Metastatic Pancreatic Carcinoma in the Ovary (tissue), 1 donor: Measurements from ENCODE around the gene TMPRSS9.

DNA sequence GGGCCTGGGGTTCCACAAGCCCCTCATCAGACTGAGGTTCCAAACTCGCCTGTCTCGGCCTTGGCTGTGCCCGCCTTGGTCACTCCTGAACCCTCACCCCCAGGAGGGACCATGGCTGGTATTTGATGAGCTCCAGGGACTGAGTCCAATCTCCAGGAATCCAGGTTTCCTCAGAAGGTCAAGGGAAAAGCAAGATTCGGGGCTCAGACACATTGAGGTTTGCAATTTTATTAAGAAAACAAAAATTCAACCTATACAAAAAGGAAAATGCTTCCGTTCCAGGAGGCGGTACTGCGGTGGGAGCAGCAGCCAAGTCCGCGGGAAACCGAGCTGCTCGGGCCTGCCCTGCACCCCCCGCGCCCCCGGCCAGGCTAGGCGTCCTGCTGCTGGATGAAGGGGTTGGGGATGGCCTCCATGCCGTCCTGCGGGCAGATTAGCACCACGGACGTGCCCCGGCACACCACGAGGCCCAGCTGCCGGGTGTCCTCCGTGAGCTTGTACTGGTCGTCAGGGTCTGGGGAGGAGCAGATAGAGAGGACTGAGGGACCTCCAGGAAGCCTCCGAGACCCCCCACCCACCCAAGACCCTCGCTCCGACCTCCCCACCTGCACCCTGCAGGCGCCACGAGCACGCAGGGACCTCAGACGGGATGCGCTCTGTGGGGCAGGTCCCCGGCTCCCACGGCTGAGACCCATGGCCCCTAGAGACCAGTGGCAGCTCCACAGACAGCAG, 6.9 kb downstream of the LSM7 start:
- PRO-cap: no peak

GRCh38 chr19:2360074-2360414, at the start of gene TMPRSS9:
TSS of gene TMPRSS9 (plus strand) at chr19:2360265.
- PRO-cap: no peak

DNA sequence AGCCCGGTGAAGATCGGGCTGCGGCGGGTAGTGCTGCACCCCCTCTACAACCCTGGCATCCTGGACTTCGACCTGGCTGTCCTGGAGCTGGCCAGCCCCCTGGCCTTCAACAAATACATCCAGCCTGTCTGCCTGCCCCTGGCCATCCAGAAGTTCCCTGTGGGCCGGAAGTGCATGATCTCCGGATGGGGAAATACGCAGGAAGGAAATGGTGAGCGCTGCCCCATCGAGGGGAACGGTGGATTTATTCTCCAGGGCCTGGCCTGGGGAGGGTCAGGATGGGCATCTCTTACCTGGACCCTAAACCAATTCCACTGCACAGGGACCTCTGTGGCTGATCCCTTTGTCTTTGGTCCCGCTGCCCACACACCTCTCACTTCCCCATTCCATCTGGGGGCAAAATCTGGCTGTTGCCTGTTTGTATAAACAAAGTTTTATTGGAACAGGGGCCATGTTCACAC, 10.8 kb downstream of the TIMM13 start:
- PRO-cap: no peak

DNA sequence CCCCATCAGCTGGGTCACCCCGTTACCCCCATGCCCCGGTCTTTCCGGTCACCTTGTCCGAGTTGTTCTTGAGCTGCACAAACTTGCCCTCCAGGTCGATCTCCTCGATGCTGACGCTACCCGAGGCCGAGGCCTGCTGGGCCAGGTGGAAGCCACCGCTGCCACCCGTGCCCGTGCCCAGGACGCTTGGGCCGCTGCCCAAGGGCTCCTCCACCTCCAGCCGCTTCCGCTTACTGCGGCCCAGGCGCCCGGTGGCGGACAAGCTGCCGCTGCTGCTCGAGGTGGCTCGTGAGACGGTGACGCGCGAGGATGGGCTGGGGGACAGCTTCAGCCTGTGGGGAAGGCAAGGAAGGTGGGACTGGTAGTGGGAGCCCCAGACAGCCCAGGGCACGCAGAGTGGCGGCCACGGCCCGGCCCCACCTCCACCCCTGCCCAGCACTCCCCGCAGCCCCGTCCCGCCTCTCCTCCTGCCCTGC, 6.4 kb upstream of the TIMM13 start:
- PRO-cap: no peak

DNA sequence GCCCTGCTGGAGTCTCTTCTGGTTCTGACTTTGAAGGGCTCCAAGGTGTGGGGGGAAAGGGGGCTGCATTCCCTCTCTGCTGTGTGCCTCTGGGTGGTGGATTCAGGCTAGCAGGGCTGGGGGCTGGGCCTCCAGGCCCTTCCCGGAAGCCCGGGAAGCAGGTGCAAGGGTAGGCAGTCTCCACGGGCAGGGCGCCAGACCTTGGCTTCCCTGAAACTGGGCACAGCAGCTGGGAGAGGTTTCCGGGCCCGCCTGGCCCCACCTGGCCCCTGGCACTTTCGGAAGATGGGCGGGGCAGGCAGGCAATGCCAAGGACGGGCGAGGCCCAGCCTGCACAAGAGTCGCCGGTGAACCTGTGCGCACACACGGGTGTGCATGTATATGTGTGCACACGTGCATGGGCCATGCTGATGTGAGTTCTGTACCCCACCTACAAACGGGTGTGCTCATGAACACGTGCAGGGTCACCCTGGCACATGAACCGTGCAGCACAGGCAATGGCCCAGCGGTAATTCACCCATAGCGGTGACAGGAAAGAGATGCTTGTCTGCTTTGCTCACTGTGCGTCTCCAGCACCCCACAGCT, 15.2 kb downstream of the GADD45B start:
- PRO-cap: no peak

- PRO-cap: bidirectional peak, plus-strand start at chr19:2507353, minus-strand start at chr19:2507210
Observed at GRCh38 chr19:2507074-2507605, 31.2 kb downstream of the GADD45B start.

- PRO-cap: no peak
Observed at GRCh38 chr19:2545759-2546293, 69.9 kb downstream of the GADD45B start.

DNA sequence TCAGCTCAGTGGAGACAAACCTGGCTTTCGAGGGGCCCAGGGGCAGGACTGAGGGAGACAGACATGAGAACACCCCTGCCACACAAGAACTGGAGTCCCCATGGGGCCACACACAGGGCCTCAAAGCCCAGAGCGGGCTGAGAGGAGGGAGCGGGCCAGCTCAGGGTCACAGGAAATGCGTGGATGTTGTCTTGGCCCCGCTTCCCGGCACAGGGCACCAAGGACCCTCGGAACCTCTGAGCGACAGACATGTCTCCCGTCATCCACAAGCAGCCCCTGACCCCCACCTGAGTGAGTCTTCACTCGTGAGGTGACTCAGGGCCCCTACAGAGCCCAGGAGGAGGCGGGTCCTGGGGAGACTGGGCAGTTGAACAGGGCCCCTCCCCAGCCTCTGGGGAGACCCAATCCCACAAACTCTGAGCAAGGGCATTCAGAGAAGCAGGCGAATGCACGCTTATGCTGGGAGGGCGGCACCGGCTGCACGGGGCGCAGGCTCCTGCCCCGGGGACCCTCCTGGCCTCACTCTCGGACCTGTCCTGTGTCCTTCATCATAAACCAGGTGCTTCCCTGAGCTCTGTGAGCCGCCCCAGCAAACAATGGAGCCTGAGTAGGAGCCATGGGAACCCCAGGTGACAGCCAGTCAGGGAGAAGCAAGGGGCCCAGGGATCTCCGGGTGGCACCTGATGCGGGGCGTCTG, 20.2 kb downstream of the SGTA start:
- PRO-cap: no peak

- PRO-cap: no peak
Observed at GRCh38 chr19:2766807-2767073, 16.3 kb downstream of the SGTA start.

GRCh38 chr19:2887208-2887779, 13.4 kb upstream of the ZNF57 start:
- PRO-cap: no peak

- PRO-cap: no peak
Observed at GRCh38 chr19:2933573-2934067, 11.2 kb downstream of the ZNF77 start.

- PRO-cap: unidirectional peak, minus-strand start at chr19:2953208
Observed at GRCh38 chr19:2952919-2953698, 8.3 kb upstream of the ZNF77 start.

GRCh38 chr19:3005313-3006113, 23.6 kb downstream of the TLE2 start:
- PRO-cap: no peak

DNA sequence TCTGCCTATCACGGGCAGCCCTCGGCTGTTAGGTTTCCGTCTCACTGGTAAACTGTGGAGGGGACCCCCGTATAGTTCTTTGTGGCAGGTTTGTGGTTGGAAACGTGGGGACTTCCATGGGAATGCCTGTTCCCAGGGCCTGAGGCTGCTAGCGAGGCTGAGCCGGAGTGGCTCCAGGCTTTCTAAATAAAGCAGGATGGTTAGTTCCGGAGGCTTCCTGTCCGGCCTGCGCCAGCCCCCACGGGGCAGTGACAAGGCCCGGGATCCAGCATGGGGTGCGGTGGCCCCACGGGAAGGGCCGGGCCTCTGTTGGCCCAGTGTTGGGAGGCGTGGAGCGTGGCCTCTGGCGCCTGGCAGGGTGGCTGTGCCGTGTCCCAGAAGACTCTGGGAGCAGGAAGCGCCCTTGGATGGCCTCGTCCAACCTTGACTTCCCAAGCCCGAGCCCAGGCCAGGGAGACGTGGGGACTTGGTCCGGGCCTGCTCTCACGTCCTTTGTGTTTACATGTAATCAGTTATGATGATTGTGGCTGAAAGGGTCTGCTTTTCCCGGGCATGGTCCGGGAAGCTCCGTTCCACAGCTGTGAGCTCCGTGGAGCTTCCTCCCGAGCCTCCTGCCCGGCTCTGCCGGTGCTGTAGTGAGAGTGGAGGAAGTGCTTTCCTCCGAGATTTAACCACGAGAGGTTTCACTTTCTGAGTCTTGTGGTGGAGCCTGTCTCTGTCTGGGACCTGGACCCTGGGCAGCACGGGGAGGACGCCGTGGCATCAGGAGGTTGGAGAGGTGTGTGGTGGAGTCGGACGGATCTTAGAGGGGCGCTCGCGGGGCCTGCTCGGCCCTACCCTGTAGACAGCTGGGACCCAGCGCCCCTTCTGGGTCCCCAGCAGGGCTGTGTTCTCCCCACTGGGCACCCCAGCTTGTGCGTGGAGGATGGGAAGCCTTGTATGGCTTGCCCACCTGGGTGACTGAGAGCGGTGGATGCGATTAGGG, 4.5 kb downstream of the GNA11 start:
- PRO-cap: no peak

DNA sequence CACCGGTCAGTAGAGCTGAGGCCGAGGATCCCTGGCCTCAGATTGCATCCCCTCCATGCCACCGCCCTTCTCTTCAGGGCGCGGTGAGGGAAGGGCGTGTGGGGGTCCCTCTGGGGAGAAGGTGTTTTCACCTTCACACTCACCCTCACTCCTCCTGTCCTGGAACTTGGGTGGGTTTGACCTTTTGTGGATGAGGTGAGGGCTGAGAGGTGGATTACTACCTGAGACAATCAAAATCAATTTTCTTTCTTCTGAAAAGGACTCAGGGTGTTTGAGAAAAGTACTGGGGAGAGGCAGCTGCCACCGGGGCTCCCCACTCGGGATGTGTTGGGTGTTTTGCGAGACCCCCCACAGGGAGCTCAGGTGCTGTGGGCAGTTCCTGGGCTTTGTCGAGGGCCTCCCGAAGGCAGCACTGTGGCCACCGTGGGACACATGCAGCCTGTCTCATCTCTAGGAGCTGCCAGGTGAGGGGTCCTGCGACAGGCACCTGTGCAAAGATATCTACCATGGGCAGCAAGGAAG, 13.7 kb downstream of the GNA11 start:
- PRO-cap: no peak

DNA sequence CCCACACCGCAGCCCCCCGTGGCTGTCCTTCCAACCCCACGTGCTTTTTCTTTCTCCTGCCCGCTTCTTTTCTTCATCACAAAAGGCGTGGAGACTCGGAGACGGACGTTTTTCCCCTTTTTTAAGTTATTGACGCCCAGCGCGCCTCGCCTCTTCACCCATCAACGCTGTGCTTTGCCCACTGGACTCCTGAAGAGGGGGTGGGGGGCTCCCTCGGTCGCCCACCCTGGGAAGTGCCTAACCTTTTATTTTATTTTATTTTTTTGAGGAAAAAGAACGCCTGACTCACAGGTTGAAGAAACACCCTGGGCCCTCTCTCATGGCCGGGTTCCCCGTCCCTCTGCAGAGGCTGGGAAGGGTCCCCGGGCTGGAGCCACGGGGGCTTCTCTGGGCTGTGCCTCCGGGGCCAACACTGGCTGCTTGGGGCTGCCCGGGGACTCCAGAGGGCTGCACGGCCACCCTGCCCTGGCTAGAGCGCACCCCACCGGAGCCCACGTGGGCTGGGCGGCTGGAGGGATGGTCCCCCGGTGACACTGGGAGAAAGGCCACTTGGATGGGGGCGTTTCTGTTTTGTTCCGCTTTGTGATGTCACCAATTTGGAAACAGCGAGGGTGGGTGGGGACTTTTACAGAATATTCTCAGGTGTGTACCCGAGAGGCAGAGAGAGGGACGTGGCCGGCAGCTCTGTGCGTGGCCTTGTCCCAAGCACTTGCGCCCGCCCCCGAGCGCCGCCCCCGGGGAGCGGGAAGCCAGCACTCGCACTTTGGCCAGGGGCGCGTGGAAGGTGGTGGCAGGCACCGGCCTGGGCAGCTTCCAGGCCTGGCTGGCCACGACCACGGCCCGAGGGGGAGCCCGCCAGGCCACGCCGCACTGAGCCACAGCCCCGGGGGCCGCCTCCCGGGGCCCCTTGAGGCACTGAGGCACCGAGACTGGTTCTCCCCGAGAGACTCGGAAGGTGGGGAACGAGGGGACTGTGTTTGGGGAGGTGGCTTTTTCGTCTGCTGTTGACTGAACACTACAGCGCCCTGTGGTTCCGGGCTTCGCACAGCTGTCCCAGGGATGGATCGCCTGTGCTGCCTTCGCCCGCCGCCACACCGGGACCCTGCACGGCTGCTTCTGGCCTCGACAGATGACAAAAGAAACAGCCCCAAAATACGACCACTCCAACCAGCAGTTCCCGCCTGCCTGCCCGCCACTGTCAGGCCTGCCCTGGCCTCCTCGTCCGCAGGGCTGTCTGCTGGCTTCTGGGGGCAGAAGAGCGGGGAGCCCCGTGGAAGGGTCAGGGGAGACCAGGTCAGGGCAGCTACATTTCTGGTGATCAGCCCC, 13.8 kb upstream of the GNA15 start:
- PRO-cap: no peak

DNA sequence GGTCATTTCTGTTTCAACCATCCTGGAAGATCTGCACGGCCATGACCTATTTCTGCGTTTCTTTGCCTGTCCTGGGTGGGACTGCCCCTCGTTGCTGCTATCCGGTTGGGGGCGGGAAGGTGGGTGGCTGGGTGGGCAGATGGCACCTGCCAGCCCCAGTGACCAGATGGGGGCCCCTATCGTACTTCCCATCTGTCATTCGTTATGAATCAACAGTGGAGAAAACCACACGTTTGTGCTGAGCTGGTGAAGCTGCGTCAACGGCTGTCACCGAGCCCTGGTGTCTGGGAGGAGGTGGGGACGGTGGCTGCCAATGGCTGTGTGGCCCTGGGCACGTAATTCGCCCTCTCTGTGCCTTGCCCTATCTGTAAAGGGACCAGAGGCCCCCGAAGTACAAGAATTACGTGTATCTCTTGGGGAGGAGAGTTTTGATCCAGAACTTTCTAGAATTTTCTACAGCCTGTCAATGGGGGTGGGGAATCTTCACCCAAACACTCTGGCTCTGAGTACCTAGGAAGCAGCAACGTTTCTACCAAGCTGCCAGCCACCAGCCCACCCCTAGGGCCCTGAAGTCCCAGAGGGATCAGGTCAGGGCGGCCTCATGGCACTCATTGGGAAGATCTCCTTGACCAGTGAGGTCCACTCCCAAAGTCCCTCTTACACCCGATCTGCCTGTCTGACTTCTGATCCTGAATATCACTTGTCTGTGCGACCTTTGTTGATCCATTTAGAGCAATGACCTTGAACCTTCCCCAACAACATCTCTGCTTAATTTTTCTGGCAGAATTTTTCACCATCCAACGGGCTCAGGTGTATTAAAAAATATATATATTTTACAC, 2.3 kb upstream of the GNA15 start:
- PRO-cap: no peak

DNA sequence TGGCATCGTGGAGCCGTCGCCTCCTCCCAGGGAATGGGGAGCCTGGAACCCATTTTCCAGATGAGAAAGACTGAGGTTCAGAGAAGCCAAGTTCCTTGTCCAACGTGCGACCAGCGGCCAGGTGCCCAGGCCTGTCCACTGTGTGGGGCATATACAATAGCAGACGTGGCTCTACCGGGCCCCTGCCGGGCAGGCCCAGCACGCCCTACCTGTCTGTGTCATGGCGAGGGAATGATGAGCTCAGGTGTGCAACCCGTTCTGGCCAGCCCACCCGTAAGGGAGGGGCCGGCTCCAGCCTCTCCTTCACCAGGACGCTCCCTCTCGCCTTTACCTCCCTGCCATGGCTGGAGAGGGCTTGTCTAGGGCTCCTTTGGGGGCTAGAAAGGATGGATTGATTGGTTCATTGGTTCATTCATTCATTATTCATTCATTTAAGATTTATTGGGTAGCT, 887 bp downstream of the GNA15 start:
- PRO-cap: no peak

DNA sequence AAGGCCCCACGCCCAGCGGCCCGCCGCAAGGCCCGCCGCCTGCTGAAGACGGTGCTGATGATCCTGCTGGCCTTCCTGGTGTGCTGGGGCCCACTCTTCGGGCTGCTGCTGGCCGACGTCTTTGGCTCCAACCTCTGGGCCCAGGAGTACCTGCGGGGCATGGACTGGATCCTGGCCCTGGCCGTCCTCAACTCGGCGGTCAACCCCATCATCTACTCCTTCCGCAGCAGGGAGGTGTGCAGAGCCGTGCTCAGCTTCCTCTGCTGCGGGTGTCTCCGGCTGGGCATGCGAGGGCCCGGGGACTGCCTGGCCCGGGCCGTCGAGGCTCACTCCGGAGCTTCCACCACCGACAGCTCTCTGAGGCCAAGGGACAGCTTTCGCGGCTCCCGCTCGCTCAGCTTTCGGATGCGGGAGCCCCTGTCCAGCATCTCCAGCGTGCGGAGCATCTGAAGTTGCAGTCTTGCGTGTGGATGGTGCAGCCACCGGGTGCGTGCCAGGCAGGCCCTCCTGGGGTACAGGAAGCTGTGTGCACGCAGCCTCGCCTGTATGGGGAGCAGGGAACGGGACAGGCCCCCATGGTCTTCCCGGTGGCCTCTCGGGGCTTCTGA, 1.0 kb downstream of the S1PR4 start:
- PRO-cap: no peak

- PRO-cap: no peak
Observed at GRCh38 chr19:3193279-3194380, 7.9 kb downstream of the NCLN start.